ENCODE data around the genes SCG3, TMOD2, MAPK6, GNB5 and ONECUT1.

DNA sequence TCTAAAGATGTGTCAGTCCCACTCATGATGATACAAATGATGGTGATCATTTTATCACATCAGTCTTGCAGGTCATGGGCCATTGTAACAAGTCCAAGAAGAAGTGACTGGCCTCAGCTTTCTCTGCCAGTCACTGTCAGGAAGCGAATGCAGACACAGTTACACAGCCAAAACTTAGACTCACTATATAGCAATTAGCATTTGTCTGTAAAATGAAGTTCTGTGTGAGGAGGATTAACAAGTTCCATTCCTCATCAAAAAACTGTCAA is 18.5 kb downstream of the ATP8B4 start:
- PRO-cap, result no peak

GRCh38 chr15:50107574-50108024 is 11.4 kb downstream of the ATP8B4 start:
- PRO-cap, result no peak

DNA sequence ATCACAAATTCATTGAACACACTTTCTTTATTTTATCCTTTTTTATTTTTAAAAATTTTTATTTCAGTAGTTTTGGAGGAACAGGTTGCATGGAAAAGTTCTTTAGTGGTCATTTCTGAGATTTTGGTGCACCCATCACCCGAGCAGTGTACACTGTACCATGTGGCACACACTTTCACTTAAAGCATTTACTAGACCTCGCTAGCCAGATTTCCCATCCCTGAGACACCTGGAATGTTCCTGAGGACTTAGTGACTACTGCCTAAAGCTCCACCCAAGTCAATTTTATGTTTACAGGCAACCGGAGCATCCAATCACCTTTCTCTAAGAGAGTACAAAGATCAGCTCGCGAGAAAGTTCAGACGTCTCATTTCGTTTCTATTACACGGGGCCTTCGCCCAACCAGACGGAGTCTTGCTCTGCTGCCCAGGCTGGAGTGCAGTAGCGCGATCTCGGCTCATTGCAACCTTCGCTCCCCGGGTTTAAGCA is 937 bp upstream of the USP8 start:
- PRO-cap, result no peak

- PRO-cap, result no peak
These were observed 34.6 kb downstream of the USP8 start for GRCh38 chr15:50458693-50459244.

DNA sequence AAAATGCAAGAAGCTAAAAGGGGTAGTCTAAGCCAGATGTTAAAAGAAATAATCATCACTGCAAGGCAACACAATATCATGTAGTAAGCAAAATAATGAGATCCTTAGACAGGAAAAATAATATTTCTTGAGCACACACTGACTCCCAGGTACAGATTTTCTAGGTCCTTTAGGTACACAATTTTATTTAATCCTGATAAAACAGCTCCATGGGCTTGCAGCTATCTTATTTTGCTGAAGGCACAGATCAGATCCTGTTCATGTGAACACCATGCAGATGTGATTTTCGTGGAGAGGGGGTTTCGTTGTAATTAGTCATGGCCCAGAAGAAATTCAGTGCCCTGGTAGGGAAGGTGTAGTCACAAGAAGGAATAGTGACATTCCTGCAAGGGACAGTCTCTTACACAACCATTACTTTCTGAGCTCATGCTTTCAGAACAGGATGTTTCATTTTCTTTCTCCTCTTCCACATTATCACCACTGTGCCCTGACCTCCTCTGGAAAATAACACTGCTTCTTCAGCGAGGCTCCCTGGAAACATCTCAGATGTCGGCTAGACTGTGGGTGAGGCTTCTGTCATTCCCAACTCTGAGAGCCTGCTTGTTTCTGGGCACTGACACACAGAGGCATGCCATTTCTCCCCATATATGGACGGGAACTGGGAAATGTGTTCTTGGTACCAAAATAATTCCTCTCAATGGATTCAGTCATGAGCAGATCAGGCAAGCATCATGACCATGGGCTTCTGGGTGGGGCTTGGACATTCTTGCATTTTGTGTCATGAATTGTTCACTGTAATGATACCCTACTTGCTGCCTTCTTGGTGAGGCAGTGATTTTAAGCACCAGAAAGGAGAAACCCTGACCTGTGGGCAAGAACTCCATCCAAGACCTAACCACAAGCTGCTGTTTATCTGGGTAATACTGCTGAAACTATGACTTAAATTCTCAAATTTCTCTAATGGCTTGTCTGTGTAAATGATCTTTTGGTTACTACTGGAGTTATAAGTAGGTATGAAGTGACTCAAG is 14.2 kb upstream of the TNFAIP8L3 start:
- PRO-cap, result no peak

DNA sequence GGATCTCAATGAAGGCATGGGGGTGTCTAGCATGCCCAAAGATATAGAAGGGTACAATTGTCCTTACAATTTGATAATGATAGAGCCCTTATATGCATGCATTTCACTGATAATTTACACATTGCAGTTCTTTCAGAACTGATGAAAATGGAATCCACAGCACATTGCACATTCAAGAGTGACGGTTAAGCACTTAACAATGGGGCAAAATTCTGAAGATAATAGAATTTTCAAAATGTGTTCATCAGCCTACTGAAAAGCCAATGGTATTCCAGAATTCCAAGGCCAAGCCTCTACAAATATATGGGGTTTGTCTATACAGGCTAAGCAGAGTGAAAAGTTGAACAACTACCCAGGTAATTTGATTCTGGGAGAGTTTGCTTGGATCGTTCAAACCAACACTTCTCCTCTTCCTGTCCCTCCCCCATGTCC is 113.6 kb upstream of the TNFAIP8L3 start:
- PRO-cap, result no peak

- PRO-cap, result no peak
These were observed 19.4 kb downstream of the CYP19A1 start for GRCh38 chr15:51318848-51319451.

- PRO-cap, result no peak
These were observed 84.3 kb downstream of the DMXL2 start for GRCh38 chr15:51538201-51538675.

- PRO-cap, result no peak
These were observed at the start of gene SCG3 for GRCh38 chr15:51681071-51681877. SCG3 (plus strand) TSS chr15:51681503.

GRCh38 chr15:51751040-51751785 is at the start of gene TMOD2:
TMOD2 (plus strand) TSS chr15:51751597.
- PRO-cap, result unidirectional peak, plus-strand start at chr15:51751597

DNA sequence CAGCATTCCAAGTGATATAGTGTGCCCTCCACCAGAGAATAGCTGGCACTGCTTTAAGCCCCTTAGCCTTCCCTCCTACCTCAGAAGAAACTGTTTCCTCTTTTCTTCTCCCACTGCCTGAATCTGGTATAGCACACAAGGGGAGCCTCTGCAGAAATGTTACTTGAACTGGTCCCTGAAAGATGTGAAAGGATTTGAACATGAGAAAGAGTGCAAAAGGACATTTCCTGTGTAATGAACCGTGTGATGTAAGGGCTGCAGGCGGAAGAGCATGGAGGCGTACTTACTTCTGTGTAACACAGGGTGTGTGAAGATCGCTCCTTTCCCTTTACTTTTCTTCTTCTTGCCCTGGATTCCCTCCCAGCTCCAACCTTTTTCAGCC is 8.3 kb downstream of the TMOD3 start:
- PRO-cap, result bidirectional peak, plus-strand start at position 292 of the sequence, minus-strand start at position 186 of the sequence

- PRO-cap, result bidirectional peak, plus-strand start at chr15:52019249, minus-strand start at chr15:52019103
These were observed at the start of gene MAPK6 for GRCh38 chr15:52018301-52019378. MAPK6 (plus strand) TSS chr15:52019219.

GRCh38 chr15:52180204-52181332 is 10.6 kb downstream of the GNB5 start:
- PRO-cap, result no peak

DNA sequence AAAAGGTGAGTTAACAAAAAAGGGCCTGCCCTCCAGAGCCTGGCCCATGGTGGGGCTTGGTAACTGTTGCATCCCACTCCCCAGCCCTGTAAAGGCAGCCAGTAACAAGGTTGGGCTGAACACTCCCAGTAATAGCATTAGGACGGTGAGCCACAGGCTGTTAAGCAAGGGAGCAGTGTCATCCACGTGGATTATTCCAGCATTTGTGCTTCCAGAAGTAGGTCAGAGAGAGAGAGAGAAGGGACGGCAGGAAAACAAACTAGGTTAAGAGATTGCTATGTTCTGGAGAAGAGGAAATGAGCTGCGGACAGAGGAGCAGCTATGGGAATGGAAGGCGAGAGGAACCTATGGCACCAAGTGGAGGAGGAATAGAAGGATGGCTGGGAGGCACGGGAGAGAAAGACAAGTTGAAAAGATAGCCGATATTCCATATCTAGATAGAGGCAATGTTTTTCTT is 4.0 kb downstream of the GNB5 start:
- PRO-cap, result no peak

DNA sequence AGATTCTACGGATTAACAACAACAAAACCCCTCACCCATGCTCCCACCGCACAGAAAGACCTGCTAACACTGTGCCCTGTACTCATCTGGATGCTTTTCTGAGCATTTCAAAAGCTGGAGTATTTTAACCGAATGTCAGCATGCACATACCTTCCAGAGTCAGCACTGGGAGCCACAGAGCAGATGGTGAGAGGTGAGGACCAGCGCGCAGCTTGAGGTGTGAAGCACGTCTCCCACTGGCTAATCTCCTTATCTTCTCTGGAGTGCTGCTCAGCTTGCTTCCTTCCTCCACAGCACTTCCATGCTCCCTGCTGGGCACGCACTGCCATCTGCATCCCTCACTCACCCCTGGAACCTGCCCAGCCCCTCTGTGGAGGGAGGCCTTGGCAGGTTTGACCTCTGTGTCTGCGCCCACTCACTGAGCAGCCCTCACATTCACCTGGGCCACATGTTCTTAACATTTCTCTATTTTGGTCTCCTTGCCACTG is at the start of gene GNB5:
TSS of gene GNB5 (minus strand) at position 221 of the 488 bp plus-strand sequence.
- PRO-cap, result no peak

DNA sequence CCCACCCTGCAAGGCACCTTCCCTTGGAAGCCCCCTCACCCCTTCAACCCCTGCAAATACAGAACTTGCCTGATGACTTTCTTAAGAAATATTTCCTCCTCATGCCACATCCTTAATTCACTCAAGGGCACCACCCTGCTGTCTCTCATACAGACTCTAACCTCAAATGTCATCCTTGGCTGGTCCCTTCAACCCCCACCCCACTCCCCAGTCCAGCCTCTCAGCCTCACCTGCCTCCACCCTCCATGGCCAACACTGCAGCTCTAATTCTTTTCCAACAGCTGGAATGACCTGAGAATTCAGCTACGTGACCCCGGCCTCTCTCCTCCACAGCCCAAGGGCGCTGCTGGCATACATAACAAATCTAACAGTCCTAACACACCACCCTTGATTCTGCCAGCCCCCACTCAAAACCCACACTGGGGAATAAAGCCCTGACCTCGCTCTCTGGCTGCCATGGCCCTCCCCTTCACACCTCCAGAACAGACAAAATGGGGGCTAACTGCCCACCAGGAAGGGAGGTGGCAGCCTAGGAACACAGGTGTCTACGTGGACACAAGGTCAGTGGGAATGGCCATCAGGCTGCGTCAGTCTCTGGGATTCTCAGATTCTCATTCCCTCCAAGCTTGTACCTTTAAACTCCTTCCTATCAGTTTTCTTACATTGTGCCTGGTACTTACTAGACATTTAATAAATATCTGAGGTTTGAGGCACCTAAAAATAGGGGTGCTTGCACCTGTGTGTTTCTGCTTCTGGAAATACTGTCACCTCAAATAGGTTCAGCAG is 2.0 kb downstream of the MYO5C start:
- PRO-cap, result no peak

DNA sequence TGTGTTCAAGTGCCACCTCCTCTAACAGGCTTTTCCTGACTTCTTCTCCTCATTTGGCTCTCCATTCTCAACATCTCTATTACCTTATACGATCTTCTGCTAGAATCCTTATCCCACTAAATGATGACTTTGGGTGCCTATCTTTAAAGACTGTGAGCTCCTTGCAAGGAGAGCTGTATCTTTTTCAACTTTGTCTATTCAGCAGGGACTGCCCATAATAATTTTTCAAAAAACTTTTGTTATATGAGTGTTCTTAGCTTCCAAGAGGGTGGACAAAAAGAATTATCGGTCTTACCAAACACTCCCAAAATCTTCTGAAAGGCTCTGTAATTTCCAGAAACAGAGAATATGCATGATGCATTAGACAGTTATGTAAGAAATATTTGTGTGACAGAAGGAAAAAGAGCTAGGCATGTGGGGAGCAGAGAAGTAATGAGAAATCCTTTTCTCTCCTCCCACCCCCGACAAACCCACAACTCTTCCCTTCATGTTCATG is 87.0 kb downstream of the MYO5A start:
- PRO-cap, result no peak

DNA sequence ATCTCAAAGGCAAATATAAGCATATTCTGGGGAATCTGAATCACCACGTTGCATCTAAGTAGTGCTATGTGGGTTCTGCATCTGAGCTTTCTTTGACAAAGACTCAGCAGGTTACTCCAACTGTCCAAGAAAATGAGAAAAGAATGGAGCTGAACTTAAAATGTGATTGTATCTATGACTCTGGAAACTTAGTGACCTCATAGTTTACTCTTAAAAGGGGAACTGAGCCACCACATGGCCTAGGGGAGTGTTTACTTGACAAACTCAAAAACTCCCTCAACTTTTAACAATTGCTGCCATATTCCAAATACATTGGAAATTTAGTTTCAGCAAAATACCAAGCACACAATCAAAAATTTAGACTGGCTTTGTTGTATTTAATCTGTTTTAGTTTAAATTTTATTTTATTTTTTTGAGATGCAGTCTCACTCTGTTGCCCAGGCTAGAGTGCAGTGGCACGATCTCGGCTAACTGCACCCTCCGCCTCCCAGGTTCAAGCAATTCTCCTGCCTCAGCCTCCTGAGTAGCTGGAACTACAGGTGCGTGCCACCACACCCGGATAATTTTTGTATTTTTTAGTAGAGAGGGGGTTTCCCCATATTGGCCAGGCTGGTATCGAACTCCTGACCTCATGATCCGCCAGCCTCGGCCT is 3.2 kb downstream of the ARPP19 start:
- PRO-cap, result no peak

DNA sequence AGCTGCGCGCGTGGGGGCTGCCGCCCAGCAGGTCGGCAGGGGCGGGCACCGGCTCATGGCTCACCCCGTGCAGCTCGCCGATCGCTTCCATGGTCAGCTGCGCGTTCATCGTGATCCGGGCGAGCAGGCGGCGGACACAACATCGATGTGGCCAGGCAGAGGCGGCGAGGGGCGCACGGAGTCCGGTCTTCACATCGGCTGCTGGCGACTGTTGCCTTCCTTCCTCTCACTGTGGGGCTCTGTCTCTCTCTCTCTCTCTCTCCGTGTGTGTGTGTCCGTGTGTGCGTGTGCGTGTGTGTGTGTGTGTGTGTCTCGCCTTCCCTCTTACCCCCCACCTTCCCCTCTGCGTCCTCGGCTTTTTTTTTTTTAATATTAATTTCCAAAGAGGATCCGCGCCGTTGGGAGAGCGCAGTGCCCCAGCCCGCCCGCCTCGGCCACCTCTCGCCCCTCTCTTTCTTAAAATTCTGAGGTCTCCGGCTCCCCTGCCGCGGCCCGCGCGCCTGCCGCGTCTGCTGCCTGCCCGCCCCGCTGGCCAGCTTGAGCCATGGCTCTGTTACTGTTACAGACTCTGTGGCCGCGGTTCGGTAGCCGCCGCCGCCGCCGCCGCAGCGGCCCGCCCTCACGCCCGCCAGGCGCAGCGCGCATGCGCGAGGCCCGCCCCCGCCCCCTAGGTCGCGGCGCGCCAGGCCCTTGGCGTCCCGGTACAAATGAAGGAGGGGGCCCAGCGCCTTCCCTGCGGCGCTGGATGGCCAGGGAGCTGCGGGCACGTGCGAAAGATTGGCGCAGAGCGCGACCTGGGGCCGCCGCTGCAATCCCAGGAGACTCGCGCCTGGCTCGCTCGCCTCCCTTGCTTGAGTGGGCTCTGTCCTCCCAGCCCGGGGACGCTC is at the start of gene ONECUT1:
TSS of gene ONECUT1 (minus strand) at position 561 of the 887 bp plus-strand sequence.
- PRO-cap, result bidirectional peak, plus-strand start at position 670 of the sequence, minus-strand start at position 561 of the sequence

DNA sequence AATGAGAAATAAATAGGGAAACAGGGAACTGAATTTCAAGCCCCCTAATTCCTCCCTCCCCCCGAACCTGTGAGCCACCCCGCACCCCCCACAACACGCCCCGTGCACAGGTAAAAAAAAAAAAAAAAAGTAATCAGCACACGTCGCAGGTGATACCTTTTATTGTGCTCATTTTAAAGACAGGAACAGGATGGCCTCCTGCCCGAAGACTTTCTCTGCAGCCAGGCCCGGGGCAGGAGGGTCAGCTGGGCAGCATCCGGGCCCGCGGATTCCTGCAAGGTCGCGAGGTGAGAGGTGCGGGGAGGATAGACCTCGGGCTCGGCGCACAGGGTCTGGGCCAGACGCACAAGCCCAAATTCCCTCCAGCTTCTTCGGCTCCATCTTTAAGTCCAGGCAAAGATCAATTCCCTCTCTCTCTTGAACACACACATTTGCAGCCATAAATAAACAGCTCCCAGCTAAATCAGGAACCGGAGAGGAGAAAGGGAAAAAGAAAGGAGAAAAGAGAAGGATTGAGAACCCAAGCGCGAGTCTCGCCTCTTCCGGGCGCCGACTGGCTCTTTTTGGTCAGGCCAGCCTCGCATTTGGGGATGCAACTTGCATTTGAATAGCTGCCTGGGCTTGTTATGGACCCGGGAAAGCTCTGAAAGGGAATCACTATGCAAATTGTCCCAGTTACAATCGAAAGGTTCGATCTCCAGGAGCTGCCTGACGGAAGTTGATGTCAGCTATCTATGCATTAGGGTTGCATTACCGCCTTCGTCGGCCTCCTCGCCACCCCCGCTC is 14.4 kb upstream of the ONECUT1 start:
- PRO-cap, result no peak

Data from REH cell (cell line).